SJSA1 (cell line): Measurements from ENCODE around the gene ARF4.

DNA sequence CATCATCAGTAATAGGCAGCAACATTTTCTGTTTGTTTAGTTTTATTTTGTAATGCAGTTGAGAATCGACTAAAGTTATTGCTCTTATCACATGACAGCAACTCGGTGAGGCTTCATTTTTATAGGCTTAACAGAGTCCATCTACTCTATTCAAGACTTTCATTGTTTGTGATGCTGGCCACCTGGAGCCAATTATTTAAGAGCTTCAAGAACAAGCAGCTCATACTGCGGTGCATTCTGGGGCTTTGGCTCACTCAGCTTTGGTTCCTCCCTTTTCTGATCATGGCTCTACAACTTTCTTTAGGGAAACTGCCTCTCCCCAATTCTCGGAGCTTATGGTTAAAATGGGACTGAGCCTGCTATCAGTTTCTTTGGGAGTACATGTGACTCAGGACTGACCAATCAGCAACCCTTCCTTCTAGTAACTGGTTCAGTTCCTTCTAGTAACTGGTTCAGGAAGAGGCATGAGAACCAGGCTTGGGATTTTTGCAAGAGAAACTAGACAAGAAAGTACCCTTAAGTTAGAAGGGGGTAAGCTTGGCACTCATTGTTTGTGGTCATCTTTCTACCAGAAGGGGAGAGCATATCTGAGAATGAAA is 23.9 kb upstream of the ARHGEF3 start:
- RAMPAGE, long total RNA = no peak

- RAMPAGE, long total RNA = no peak
Observed at GRCh38 chr3:56839664-56840100, 37.9 kb upstream of the ARHGEF3 start.

- RAMPAGE, long total RNA = no peak
Observed at GRCh38 chr3:56974396-56975180, 85.9 kb upstream of the SPATA12 start.

GRCh38 chr3:56984551-56984945 is 75.9 kb upstream of the SPATA12 start:
- RAMPAGE, long total RNA = no peak

DNA sequence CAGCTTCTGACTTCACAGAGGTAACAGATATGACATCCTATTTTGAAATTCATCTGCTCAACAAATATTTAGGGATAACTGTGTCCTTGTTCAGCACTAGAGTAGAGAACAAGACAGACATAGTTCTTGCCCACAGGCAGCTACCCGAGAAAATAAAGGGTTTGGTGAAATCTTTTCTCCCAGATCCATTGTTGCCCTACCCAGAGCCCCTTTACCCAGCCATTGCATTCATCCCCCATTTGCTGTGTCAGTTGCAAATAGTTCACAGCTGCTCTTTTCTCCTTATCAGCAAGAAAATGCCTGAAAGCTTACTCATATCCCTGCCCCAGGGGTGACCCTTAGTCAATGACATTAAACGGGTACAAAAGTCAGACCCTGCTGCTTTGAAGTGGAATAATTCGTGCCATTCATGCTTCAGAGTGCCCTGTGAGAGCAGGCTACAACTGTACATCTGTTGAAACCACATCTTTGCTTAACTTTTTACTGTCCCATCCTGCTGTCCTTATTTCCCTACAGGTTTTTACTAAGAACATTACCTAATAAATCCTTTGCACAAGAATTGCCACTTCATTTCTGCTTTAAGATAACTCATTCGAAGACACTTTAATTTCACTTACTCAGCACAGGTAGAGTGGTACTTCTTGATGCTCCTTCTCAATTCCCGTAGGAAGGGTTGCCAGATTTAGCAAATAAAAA is 93.4 kb downstream of the DNAH12 start:
- RAMPAGE, long total RNA = no peak

DNA sequence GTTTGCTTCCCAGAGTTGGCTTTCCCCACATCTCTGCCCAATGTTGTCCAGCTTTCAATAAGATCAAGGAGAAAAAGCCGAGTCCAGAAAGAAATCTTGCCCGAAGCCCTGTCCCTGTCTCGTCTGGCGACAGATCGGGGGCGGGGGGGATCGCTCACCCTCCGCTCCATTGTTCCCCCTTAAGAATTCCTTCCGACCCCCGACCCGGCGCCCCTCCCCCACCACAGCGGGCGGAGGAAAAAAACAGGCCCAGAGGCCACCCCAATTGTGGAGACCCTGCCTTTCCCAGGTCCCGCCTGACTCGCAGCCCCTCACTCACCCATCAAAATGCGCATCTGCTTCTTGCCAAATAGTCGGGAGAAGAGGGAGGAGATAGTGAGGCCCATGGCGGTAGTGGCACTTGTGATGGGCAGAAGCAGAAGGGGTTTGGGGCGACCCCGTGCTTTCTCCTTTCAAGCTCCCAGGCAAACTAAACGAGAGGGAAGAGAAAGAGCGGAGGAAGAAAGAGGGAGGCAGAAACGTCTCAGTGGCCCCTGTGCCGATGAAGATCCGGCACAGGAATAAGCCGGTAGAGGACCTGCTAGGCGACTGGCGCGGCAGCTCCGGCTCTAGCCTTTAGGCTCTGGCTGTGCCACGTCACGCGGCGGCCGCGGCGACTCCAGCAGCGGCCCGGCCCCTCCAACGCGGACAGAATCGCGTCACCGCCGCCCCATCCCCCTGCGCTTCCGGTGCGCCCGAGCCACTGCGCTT is at the start of gene ARF4:
TSS of gene ARF4 (minus strand) at position 590 of the 750 bp plus-strand sequence.
- RAMPAGE, long total RNA = start-site peak on the minus strand centred at position 627 of the sequence, 89 bp wide, 468 and 96 reads in 2 replicates

DNA sequence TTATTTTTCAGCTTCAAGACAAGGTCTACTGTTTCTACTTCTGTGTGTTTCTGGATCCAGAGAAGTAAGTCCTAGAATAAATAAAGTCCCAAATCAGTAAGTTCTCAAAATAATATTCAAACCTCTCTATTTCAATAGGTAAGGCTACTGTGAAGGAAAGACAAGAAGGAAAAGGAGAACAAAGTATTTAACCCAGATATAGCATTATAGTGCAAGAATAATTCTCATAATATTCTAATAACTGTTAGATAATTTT is 31.6 kb upstream of the ARF4 start:
- RAMPAGE, long total RNA = no peak

DNA sequence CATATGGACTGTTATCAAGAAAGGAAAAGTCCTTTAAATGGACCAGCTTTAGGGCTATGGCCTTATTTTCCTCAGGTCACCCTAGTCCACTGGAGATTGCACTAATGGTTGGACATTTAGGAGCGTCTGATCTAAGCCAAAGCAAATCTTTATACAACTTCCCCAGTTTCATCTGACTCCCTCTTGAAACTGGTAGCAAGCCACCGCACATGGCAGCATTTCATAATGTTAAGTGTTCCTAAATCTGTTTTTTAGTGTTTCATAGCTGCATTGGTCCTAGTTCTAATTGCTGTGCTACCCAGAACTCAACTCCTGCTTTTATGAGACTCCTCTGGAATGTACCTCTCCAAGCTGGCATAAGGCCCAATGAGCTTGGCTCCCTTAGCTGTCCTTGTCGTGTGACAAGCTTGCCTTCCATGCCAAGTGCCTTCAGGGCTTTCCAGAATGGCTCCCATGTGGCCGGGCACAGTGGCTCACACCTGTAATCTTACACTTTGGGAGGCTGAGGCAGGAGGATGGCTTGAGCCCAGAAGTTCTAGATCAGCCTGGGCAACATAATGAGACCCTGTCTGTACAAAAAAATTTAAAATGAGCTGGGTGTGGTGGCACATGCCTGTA is 65.3 kb upstream of the FLNB start:
- RAMPAGE, long total RNA = no peak

- RAMPAGE, long total RNA = no peak
Observed at GRCh38 chr3:57952186-57952927, 55.9 kb upstream of the FLNB start.

DNA sequence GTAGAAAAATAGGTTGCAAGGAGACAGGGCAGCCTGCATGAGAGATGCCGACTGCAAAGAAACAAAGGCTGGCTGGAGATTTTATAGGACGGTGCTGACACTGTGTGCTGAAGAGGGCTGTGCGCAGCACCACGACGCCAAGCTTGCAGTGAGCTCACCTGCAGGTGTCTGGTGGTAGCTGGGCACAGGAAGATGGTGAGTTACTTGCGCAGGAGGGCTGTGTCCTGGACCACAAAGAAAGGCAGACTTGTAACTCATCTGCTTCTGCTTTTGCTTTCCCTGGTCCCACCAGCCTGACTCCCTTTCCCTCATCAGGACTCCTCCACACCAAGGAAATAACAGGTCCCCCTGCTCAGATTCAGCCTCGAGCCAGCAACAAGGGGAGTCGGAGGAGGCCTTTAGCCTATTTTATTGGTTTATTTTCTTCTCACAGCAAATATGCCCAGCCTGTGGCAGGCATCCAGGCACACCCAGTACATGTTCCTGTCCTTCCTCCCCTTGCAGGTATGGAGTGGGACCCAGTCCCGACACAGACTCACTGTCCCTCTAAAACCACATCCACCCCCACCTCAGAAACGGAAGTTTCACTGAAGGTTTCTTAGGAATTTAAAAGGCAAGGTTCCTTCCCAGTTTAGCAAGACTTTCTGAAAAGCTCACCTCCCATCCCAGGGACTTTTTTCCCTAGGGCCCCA is 35.6 kb upstream of the FLNB start:
- RAMPAGE, long total RNA = no peak

DNA sequence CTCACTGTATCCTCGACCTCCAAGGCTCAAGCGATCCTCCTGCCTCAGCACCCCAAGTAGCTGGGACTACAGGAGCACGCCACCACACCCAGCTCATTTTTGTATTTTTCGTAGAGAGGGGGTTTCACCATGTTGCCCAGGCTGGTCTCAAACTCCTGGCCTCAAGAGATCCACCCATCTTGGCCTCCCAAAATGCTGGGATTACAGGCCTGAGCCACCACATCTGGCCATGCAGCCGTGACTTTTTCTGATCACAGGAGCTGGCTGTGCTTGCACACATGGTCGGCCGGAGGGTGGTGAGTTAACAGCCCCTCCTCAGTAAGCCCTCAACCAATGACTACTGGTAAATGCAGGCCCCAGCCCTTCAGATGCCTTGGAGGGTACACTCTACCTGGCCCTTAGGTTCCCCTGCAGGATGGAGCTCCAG is 25.0 kb upstream of the FLNB start:
- RAMPAGE, long total RNA = no peak

GRCh38 chr3:58043696-58044337 is 35.6 kb downstream of the FLNB start:
- RAMPAGE, long total RNA = no peak

GRCh38 chr3:58051235-58052154 is 43.3 kb downstream of the FLNB start:
- RAMPAGE, long total RNA = no peak

GRCh38 chr3:58109106-58109791 is 101.0 kb downstream of the FLNB start:
- RAMPAGE, long total RNA = no peak

- RAMPAGE, long total RNA = no peak
Observed at GRCh38 chr3:58231022-58231574, 6.5 kb upstream of the ABHD6 start.

DNA sequence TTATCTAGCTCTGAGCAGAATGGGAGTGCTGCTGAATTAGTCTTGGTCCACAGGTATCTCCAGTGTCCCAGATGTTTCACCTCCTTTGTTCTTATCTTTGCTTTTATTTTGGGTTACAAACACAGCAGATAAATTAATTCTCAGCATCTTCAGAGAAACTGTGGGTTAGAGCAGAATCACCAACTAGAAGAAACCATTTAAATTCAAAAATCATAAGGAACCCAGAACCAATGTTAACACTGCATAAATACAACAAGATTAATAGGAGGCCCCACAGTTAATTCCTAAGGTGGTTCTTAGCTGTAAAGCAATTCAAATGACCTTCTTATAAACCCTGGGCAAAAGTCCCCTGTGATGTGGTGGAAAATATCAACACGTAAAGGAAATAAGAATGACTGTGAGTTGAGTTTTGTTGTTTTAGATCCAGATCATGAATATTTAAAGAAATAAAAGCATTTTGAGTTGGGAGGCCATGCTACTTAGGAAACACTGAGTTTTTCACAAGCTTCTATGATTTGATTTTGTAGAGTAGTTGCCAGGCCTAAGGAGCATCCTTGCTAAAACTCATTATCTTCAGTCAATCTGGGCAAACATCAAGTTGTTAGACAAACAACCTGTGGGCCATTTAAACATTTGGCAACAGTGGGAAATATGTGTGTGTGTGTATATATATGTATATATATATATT is 8.3 kb upstream of the PXK start:
- RAMPAGE, long total RNA = no peak

- RAMPAGE, long total RNA = no peak
Observed at GRCh38 chr3:58344693-58345113, 12.0 kb downstream of the PXK start.

DNA sequence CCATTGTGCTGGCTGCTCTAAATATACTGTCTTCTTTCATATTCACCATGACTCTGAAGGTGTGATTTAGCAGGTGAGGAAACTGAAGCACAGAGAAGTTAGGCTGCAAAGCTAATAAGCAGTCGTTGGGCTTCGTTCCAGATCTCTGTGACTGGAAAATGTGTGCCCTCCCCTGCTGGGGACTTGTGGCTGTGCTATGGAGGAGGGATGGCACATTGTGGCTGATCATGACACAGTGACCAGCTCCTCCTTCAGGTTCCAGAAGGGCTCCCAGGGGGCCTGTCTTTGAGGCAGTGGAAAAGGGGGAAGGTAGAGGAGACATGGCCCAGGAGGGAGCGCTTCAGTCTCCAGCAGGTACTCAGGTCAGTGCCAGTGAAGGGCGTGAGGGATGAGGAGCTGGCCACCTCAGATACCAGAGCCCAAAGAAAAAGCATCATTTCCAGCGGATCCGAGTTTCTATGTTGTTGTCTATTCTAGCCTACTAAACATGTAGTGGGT is 19.3 kb downstream of the PXK start:
- RAMPAGE, long total RNA = no peak

- RAMPAGE, long total RNA = no peak
Observed at GRCh38 chr3:58354958-58355482, 22.3 kb downstream of the PXK start.

- RAMPAGE, long total RNA = no peak
Observed at GRCh38 chr3:58463491-58464235, 28.2 kb upstream of the KCTD6 start.